ENCODE results near the gene PCDHGB4.

DNA sequence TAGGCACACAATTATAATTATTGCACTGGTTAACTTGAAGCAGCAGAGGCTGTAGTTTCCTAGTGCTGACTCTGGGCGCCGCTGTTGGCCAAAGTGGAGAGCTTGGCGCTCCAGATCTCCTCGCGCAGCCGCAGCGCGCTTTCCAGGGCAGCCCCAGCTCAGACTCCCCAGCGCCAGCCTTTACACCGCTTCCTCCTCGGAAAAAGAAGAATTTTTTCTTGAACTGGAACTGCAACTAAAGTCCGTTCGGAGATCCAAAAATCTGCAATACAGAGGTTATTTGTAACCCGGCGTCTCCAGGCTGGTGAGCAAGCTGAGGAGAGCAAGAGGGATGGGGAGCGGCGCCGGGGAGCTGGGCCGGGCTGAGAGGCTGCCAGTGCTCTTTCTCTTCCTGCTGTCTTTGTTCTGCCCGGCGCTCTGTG, at the start of gene PCDHGB4:
TSS of gene PCDHGB4 (plus strand) at position 145 of the 422 bp plus-strand sequence.
- PRO-cap = no peak

DNA sequence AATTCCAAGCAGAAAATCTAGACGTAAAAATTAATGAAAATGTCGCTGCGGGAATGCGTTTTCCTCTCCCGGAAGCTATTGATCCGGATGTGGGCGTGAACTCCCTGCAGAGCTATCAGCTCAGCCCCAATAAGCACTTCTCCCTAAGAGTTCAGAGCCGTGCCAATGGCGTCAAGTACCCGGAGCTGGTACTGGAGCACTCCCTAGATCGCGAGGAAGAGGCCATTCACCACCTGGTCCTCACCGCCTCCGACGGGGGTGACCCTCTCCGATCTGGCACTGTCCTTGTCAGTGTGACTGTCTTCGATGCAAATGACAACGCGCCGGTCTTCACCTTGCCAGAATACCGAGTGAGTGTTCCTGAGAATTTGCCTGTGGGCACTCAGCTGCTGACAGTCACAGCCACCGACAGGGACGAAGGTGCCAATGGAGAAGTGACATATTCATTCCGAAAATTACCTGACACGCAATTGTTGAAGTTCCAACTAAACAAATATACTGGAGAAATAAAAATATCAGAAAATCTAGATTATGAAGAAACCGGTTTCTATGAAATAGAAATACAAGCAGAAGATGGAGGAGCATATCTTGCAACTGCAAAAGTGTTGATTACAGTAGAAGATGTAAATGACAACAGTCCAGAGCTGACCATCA, 922 bp downstream of the PCDHGA10 start:
- PRO-cap = no peak

- PRO-cap = no peak
These were observed 6.0 kb downstream of the PCDHGC5 start for GRCh38 chr5:141494618-141495537.

GRCh38 chr5:141514642-141514955, 25.7 kb downstream of the PCDHGC5 start:
- PRO-cap = no peak

GRCh38 chr5:141524525-141525669, 36.0 kb downstream of the PCDHGC5 start:
- PRO-cap = no peak

GRCh38 chr5:141531174-141531590, 42.3 kb downstream of the PCDHGC5 start:
- PRO-cap = no peak

DNA sequence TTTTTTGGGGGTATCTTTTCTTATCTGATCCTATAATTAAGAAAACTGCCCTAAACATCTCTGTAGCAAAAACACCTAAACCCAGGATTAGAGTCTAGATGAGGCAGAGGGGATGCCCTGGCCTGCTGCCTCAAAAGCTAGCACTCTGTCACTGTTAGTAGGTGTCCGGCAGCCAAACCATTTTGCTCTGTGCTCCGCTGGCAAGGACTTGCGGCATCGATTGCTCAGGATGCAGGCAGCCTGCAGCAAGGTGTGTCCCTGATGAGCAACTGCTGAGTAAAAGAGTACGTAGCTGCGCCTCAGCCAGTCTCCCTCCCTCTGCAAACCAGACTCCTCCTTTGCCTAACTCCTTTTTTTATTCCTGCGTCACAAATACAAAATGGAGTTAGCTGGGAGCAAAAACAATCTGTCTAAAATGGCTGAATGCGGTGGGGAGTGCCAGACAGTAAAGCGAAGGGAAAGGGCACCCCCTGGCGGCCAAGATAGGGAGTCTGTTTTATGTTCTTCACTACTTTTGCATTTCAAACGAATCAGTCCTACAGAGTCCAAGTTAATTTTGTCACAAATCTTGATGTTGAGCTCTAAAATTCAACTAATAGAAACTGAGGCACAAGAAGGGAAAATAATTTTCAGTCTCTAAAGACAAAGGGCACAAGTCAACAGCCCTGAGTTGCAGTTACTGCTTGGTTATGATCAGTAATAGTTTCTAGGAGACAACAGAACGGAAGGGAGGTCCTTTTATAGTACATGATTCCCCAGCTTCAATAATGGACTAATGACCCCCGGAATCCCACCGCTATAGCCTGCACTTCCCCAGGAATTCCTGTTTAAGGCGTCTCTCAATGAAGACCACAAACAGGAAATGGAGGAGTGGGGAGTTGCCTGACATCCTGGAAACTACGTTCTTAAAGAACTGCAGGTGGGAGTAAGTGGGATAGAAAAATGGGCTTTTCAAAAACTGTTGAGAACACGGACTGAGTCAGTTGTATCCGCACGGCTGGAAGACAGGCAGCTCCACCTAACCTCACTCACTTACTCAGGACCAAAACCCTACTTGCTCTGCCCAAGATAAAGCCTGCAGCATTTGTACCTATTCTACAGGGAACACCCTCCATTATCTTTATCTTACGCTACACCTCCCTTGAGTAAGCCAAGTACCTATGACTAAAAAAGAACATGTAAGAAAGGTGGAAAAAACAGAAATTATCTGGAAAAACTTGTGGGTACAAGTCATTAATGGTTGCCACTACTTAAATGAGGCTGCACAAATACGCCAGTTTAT, 60.8 kb downstream of the DIAPH1 start:
- PRO-cap = unidirectional peak, minus-strand start at position 320 of the sequence; unidirectional peak, plus-strand start at position 982 of the sequence

DNA sequence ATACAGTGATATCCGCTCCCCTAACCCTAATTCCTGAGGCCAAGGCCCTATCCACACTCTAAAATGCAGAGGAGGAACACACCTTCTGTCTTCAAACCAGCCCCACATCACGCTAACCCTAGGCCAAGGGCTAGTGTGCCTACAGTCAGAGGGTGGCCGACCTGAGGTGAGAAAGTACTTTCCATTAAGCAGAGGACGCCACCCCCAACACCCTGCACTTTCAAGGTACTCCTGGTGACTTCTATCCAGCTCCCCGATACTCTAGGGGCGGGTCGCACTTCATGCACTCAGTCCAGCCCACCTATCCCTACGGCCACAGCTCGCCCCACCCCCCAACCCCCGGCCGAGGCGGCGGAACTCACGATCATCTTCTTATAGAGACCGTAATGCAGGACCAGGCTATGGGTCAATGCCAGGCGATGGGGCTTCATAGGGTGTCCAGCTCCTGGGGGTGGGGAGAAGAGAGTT, 429 bp downstream of the HDAC3 start:
- PRO-cap = no peak

DNA sequence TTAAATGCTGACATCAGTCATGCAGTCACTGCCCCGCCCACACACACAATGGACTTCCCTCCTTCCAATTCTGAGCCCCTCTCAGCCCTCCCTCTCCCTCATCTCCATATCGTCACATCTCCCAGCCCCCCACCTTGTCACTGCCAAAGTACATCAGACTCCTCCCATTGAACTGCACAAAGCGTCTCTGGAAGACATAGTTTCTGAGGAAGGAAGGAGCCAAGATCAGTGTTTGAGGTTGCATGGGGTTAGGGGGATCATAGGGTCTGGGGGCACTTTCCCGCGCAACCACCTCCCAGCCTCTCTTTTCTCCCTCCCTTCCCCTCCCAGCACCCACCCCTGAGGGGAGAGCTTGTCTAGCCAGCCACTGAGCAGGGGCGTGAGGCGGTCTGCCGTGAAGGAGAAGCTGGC, 8.8 kb downstream of the ARAP3 start:
- PRO-cap = no peak

DNA sequence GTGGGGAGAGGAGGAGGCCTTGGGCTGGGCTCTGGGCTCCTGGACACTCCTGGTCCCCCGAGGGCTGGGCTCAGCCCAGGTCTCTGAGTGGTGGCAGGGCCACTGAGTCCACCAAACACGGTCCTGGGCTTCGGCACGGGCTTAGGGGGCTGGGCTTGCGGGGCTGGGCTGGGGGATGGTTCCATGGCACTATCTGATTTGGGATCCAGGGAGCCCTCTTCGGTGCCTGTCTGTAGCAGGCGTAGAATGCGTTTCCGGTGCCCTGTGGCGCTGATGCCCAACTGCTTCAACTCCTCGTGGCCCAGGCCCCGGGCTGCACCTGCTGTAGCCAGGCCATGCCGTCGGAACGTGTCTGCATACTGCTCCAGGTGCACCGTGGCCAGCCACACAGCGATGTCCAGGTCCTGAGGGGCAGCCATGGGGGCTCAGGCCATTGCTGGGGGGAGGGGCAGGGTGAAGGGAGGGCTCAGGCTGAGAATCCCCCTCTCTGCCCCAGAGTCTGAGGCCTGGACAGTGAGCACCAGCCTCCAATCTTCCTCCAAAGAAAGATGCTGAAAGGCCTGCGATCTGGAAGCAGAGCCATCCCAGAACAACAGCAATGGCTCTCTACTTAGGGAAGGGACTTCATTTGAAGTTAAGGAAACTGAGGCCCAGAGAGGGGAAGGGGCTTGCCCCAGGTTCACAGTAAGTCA, 1.8 kb downstream of the ARAP3 start:
- PRO-cap = no peak

- PRO-cap = no peak
These were observed 72.4 kb downstream of the PCDH1 start for GRCh38 chr5:141805533-141806393.

GRCh38 chr5:141816392-141817346, 61.5 kb downstream of the PCDH1 start:
- PRO-cap = no peak

- PRO-cap = no peak
These were observed 6.6 kb downstream of the PCDH12 start for GRCh38 chr5:141951433-141951838.

GRCh38 chr5:142097636-142098363, 10.8 kb upstream of the NDFIP1 start:
- PRO-cap = no peak

DNA sequence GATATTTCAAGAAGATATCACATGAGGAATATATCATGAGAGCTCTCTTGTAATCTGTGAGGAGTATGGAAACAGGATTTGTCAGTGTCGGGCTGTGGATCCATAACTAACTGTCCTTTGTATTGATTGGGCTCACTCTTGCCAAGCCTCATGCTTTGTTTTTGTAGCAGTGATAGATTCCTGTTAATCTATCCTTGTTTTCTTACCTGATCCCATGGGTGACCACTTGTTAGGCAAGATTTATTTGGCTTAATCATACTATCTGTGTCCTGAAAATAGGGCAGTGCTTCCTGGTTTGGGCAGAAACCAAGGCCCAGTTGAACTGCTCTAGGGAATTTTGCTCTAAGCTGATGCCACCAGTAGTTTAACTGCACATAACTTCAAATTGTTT, 6.1 kb downstream of the NDFIP1 start:
- PRO-cap = no peak

- PRO-cap = no peak
These were observed 36.7 kb downstream of the NDFIP1 start for GRCh38 chr5:142145171-142145701.

GRCh38 chr5:142248862-142249661, 75.8 kb downstream of the SPRY4 start:
- PRO-cap = no peak

DNA sequence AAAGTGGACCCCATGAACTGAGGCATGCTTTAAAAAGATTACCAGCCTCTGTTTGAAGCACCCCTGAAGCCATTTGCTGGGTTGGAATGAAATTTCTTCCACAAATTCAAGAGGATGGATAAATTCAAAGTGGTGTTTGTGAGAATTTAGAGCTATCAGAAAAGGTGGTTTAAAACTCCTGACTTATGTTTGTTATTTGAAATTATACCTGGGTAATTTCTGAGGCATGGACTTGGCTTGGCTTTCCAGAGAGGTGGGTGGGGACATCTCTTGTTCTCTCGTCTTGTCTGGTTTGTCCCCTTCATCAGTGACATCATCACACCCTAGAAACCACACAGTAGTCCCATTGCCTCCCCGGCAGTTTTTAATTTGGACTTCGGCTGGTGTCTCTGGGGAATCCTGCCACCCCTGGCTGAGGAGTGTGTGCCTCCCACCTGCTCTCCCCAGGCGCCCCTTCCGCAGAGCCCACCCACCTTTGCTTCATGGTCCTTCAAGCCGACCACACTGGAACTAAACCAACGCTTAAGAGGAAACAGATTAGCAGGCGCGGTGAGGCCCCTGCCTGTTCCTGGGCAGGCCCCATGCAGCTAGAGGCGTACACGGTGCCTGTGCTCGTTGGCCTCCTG, 107.4 kb upstream of the SPRY4 start:
- PRO-cap = no peak

DNA sequence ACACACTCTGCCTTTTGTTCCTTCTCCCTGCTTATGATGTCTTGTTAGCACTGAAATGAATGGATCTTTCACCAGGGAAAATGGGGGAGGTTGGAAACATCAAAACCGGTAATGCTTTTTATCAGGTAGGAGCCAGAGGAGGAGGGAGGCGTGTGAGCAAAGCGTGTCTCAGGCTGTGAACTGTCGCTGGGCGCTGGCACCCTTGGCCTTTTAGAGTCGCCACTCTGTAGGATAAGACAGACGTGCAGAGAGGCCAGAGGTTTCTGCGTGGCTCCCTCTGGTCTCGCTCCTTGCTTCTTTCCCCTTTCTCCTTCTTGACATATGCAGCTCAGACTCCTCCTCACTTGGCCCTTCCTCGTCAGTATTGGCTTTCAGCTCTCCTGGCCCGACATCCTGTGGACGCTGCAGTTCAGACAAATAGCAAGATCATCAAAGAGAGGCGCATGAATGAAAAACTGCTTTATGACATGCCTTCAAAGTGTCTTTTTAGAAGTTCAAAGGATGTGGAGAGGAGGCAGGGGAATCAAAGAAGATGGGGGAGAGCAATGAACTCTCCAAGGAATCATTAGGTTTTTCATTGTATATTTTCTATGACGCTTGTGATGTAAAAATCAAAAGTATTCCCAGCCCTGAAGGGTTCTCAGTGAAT, 116.8 kb upstream of the SPRY4 start:
- PRO-cap = no peak

GRCh38 chr5:142542965-142543464, 142.9 kb downstream of the FGF1 start:
- PRO-cap = no peak